ENCODE results near the gene MYO15B.

GRCh38 chr17:75511516-75512615, 3.5 kb downstream of the CASKIN2 start:
- PRO-cap, result no peak

DNA sequence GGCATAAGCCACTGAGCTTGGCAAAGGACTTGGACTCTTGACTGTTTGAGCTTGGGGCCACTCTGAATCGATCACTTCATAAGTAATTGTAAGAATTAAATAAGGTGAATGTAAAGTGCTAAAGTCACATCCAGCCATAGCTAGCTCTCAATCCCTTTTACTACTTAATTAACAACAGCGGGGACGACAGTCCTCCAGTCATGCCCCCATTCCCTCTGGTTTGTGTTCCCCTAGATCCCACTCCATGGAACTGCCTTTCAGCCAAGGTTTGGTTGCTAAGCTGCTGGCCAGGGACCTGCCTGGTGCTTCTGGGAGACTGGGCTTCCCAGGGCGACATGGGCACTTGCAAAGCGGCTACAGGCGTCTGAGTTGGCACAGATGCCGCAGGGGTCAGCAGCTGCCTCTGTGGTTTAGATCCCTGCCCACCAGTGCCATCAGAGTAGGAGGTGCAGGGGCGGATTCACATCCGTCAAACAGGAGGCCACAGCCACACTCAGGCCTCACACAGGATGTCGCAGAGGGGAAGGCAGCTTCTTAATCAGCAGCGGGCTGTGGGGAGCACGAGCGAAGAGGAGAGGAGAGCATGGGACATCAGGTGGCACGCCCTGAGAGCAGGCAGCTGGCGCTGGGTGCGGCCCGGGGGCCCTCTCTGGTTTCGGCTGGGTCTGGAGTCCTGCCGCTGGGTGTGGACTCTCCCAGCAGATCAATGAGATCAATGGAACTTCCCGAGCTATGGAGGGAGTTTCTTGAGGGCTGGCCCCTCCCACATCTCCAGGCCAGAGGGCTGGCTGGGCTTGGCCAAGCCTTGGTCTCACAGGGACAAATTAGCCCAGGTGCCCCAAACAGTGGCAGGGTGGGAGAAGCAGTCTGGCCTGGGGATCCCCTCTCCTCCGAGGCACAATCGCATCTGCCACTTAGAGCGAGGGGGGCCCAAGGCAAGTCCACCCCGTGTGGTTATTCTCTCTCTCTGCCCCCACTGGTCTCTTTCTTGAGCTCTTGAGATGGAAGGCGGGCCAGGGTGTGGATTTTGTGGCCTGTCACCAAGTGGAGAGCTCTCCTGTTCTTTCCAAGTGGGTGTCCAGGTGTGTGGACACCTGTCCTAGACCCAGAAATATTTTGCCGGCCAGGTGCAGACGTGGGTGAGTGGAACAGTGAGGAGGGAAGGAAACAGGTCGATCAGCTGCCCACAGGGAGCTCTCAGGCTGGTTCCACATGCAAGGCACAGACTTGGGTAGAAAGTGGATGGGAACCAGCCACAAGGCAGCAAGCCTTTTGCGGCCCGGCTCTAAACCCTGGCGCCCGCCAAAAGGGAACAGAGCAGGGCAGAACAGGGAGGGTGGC, 9.7 kb downstream of the LLGL2 start:
- PRO-cap, result no peak

DNA sequence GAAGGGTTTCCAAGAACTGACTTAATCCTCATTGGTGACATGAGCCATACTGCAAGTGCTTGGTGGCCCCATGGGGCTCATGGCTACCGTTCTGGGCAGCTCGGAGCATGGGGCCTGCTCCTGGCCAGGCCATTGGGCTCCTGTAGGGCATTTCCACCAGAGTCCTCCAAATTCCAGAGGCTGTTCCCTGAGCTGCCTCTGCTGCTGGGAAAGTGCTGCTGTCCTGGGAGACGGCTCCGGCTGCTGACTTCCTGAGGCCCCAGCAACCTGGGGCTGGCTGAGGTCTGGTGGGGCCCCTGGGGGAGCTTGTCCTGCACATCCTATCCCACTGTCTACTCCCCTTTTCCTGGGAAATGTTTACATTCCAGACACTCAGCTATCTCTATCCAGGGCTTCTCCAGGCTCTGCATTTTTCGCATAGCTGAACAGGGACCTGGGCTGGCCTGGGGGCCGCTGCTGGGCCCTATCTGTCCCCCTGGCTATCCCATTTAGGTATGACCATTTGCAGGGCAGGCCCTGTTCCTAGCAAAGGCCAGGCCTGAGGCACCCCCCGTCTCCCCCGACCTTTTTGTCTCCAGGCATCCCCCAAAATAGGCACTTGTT, 27.4 kb downstream of the LLGL2 start:
- PRO-cap, result no peak

DNA sequence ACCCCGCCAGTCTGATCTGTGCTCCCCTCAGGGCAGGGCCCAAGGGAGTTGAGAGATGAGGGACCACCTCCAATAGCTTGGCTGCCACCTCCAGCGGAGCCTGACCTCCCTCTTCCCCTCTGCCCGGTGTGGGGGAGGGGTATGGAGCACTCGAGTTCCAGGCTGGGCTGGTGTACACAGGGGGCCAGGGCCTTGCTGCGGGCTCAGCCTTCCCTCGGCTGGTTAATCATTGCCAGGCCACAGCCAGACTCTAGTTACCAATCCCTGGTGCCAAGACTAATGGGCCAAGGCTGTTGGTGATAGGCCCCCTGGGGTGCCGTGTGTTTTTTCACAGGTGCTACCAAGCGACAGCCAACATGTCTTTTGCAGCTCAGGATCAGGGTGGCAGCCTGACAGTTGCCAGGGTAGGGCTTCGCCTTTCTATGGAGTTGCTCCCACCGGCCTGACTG, 30.1 kb upstream of the MYO15B start:
- PRO-cap, result no peak

GRCh38 chr17:75587557-75588718, at the start of gene MYO15B:
MYO15B (plus strand) TSS chr17:75587800.
- PRO-cap, result bidirectional peak, plus-strand start at chr17:75588095, minus-strand start at chr17:75587805; bidirectional peak, plus-strand start at chr17:75588342, minus-strand start at chr17:75588169

DNA sequence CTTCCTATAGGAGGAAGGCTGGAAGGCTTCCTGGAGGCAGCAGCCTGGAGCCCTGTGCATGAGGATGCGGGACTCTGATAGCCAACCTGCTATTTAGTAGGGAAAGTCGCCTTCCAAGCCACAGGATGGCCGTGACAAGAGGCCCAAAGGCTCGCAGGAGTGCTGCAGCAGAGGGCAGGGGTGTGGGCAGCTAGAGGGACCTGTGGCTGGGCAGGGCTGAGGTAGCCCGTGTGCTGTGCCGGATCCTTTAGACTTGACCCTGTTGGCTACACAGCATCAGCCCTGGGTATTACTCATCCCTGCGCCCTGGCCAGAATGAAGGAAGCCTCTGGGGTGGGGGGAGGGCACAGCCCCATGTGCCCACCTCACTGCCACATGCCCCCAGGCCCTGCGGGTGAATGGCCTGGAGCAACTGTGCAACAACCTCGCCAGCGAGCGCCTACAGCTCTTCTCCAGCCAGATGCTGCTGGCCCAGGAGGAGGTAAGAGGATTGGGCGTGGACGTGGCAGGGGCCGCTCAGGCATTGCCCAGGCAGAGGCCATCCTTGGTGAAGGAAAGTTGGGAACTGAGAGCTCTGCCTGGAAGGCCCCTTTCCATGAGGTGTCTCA, 8.6 kb downstream of the MYO15B start:
- PRO-cap, result no peak

- PRO-cap, result no peak
Measured at GRCh38 chr17:75611038-75611473, 22.2 kb upstream of the SMIM5 start.

GRCh38 chr17:75697972-75698343, 23.3 kb upstream of the ITGB4 start:
- PRO-cap, result bidirectional peak, plus-strand start at chr17:75698127, minus-strand start at chr17:75698041

DNA sequence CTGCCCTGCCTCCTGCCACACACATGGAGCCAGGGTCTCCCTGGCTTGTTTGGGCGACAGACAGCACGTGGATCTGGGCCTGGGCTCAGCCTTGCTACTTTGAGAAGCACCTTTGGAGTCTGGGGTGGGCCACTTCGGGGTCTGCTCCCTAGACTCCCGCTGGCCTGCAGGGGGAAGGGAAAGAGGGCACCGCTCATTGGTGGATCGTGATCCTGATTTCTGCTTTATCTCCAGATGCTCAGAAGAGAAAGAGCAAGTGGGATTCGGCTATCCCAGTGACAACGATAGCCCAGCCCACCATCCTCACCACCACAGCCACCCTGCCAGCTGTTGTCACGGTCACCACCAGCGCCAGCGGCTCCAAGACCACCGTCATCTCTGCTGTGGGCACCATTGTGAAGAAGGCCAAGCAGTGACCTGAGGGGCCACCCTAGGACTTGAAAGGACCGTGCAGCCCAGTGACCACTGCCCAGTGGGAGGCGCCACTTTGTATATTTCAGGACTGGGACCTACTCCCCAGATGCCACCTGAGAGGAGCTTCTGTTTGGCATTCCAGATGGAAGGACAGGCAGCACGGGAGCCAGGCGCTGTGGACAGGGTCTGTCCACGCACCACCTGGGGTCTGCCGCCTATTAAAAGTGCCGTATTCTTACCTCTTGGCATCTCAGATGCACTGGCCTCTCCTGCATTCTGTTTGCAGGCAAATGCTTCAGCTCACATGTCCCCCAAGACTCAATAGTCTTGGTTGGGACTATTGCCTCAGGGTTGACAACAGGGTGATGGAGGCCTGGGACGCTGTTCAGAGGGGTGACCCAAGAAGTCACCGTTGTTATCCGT, 14.9 kb upstream of the ITGB4 start:
- PRO-cap, result no peak

GRCh38 chr17:75753479-75754210, 11.3 kb downstream of the GALK1 start:
- PRO-cap, result bidirectional peak, plus-strand start at chr17:75753907, minus-strand start at chr17:75753705

DNA sequence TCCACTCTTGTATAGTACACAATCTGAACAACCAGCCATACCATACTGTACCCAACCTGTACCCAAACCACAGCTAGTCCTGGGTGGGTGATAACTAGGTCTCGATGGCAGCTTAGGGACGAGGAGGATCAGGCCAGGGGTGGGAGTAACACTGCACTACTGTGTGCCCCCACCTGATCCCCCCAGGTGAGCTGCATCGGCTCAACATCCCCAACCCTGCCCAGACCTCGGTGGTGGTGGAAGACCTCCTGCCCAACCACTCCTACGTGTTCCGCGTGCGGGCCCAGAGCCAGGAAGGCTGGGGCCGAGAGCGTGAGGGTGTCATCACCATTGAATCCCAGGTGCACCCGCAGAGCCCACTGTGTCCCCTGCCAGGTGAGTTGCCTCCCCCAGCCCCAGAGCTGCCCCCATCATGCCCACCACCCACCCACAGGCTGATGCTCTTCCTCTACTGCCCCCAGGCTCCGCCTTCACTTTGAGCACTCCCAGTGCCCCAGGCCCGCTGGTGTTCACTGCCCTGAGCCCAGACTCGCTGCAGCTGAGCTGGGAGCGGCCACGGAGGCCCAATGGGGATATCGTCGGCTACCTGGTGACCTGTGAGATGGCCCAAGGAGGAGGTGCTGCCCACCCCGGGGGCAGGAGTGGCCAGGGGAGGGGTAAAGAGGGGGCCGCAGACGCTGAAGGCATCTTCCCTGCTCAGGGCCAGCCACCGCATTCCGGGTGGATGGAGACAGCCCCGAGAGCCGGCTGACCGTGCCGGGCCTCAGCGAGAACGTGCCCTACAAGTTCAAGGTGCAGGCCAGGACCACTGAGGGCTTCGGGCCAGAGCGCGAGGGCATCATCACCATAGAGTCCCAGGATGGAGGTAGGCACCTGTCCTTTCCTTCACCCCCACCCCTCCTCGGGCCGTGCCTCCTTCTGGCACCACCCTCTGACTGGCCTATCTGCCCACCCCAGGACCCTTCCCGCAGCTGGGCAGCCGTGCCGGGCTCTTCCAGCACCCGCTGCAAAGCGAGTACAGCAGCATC, 8.4 kb downstream of the GALK1 start:
- PRO-cap, result no peak

DNA sequence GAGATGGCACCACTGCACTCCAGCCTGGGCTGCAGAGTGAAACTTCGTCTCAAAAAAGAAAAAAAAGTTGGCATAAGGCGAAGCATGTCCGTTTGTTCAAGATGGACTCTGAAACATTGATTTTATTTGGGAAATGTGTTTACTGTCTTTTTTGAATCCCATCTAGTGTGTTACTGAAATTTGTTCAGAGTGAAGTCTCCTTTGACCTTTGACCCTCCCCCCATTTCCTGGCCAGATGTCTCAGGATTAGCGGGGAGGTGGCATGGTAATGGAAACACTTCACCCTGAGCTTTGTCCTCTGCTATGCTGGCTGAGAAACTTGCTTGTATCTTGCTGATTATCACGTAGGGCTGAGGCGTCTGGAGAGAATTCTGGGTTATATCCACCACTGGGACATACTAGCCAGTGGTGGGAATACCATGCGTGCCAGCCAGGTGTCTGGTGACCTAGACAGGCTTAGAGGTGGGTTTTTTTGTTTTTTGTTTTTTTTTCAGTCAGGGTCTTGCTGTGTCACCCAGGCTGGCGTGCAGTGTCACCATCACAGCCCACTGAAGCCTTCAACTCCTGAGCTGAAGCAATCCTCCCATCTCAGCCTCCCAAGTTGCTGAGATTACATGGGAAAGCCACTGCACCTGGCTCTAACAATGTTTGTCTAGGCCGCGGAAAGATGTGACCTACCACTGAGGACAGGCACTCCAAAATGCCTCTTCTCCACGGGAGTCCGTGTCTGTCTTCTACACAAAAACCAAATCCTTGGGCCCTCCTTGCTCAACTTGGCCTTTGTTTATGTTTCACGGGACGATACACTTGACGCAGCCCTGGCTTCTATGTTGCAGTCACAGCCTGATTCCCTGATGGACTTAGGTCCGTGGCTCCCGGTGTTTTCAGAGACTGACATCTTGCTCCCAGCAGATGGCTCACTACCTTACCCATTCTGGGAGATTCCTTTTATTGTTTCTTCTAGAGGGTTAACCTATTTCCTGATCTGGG, 6.6 kb upstream of the GALK1 start:
- PRO-cap, result no peak

GRCh38 chr17:75809420-75809798, 24.8 kb downstream of the UNK start:
- PRO-cap, result no peak

DNA sequence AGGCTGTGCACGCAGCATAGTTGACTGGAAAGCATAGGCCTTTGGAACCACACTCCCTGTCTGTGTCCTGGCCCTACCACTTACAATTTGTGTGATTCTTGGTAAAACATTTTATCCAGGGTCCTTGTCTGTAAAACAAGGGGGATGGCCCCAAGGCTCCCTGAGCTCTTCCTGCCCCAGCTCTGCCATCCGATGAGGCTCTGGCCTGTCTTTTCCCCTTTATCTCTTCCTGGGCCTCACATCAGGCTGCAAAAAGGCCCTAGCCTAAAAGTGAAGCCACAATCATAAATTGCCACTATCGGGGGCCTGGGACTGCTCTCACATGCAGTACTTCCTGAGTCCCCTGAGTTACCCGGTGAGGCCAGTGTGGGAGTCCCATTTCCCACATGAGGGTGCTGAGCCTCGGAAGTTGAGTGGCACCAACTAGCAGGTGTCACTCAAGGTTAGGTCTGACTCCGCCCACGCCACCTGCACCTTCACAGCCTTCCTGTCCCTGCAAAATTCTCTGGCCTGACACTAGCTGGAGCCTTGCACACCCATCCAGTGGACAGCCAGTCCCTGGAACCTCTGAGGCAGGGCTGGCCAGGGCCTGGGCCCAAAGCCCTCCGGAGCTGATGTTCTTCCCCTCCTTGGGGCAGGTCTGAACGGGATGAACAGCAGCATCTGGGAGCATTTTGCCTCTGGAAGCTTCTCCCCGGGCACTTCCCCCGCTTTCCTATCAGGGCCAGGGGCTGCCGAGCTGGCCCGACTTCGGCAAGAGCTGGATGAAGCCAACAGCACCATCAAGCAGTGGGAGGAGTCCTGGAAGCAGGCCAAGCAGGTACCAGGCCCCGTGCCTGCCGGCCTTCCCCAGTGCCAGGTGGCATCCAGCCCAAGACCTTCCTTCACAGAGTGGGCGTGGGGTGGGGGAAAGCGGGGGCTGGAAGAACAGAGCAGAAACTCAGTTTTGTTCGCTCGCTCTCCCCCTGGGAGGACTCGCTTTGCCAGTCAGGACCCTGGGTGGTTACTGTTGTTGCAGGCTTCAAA, 22.1 kb downstream of the UNC13D start:
- PRO-cap, result no peak

DNA sequence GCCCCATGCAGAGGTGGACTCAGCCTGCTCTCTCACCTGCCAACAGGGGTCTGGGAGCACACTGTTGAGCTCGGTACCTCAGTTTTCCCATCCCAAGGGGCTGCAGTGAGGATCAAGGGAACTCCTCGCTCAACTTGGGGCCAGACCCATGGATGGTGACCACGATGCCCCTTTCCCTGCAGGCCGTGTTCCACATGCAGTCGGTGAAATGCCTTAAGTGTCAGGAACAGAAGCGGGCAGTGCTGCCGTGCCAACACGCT, 20.2 kb downstream of the UNC13D start:
- PRO-cap, result no peak

DNA sequence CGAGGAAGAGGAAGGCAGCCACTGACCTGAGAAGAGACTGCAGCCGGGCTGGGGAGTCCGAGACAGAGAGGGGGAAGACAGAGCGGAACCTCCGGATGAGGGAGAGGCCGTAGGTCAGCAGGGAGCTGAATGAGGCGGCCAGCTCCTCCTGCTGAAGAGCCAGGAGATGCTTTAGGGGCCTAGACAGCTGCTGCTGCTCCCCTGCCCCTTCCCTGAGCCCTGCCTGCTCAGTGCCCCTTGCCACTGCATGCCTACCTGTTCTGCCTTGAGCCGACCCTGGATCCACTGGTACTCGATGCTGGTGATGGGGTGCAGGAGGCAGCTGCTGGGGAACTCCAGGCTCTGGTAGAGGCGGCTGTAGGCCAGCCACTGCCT, 7.7 kb downstream of the UNC13D start:
- PRO-cap, result no peak

DNA sequence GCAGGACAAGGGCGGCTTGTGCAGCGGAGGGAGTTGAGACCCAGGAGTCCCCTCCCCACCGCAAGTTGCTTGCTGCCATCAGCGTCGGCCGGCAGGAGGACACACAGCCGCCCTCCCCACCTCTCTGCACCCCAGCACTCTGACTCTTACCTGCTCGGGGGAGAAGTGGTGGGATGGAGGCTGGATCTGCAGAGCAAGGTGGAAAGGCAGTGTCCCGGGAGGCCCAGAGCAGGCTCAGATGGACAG, 947 bp downstream of the UNC13D start:
- PRO-cap, result no peak

- PRO-cap, result no peak
Measured at GRCh38 chr17:75844811-75845706, 855 bp upstream of the UNC13D start.

- PRO-cap, result no peak
Measured at GRCh38 chr17:75845795-75846571, 1.8 kb upstream of the UNC13D start.

- PRO-cap, result no peak
Measured at GRCh38 chr17:75910589-75911110, 6.0 kb upstream of the MRPL38 start.

Data from neural crest cell (in vitro differentiated cells).